Subcutaneous adipose tissue (tissue), 3 donors: Measurements from ENCODE around the gene CYP2C19.

DNA sequence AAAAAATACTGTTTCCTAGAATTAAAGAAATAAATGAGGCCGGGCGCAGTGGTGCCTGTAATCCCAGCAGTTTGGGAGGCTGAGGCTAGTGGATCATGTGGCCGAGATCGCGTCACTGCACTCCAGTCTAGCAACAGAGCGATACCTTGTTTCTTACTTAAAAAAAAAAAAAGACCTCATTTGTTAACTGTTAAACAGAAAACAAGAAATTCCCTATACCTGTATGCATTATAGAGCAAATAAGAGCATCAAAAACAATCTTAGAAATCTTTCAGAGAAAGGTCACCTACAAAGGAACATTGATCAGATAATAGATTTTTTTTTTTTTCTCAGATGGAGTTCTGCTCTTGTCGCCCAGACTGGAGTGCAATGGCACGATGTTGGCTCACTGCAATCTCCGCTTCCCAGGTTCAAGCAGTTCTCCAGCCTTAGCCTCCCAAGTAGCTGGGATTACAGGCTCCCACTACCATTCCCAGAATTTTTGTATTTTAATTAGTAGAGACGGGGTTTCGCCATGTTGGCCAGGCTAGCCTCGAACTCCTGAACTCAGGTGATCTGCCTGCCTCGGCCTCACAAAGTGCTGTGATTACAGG lies 64.8 kb downstream of the HELLS start:
- PRO-cap, result no peak
- RAMPAGE, long total RNA, 3 experiments, result no peak in any of the 3 experiments

- PRO-cap, result no peak
- RAMPAGE, long total RNA, 3 experiments, result no peak in any of the 3 experiments
Measured at GRCh38 chr10:94734158-94734776, 28.2 kb upstream of the CYP2C19 start.

- PRO-cap, result no peak
- RAMPAGE, long total RNA, 3 experiments, result no peak in any of the 3 experiments
Measured at GRCh38 chr10:94762312-94762974, at the start of gene CYP2C19. Gene CYP2C19, plus strand, starts transcription at chr10:94762681.

GRCh38 chr10:95039035-95039546 lies 30.2 kb downstream of the CYP2C8 start:
- PRO-cap, result no peak
- RAMPAGE, long total RNA, 3 experiments, result no peak in any of the 3 experiments

DNA sequence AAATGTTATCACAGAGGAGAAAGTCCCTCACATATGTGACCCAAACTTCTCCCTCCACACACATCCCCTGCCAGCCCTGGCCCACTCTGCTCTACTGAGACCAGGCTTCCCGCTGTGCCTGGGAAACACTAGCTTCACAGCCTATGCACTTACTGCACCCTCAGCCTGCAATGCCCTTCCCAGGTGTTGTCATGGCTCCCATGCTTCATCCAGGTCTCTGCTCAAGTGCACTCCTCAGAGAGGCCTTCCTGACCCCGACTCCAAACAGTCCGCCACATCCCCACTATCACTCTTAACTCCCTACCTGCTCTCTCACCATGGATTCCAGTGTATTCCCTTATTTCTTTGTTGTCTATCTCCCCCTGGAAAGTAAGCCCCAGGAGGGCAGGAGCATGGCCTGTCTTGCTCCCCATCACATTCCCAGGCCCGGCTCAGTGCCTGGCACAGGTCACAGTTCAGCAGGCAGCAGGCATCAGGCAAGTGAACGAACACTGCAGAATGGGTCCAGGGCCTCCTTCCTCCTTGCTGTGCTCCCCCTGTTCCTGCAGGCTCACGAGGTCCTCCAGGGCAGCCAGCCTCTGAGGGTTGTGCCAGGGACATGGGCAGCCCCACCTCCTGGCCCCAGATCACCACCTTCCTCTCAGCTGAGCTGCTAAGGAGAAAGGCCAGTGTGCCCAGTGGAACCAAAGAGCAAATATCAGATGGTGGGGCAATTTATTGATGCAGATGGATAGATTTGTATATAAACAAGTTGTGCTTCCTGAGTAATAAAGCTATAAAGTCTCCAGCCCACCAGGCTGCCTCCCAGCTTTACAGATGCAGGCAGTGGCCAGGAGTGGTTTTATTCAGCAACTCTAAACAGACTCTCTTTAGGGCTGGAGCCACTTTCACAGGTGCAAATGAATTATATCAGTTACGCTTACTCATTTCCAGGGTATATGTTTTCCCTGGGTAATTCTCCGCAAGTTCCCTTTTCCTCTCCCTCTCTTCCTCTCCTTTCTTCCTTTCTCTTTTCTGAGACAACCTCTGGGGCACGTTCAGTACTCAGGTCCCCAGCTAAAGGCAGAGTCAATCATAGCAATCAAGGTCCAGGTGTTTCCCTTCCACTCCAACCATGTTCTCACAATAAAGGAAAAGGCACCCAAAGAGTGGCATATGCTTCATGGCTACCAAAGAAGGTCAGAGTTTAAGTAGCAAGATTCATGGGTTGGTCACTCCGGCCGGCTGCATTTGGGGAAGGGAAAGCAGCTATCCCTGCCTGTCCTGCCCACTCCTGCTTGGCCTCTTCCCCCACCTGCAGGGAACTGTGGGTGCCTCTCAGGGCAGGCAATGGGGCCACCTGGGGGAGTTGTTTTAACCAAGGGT lies 41.6 kb downstream of the PDLIM1 start:
- PRO-cap, result no peak
- RAMPAGE, long total RNA, 3 experiments, result no peak in any of the 3 experiments

- PRO-cap, result no peak
- RAMPAGE, long total RNA, 3 experiments, result no peak in any of the 3 experiments
Measured at GRCh38 chr10:95277906-95278608, 12.7 kb downstream of the PDLIM1 start.

DNA sequence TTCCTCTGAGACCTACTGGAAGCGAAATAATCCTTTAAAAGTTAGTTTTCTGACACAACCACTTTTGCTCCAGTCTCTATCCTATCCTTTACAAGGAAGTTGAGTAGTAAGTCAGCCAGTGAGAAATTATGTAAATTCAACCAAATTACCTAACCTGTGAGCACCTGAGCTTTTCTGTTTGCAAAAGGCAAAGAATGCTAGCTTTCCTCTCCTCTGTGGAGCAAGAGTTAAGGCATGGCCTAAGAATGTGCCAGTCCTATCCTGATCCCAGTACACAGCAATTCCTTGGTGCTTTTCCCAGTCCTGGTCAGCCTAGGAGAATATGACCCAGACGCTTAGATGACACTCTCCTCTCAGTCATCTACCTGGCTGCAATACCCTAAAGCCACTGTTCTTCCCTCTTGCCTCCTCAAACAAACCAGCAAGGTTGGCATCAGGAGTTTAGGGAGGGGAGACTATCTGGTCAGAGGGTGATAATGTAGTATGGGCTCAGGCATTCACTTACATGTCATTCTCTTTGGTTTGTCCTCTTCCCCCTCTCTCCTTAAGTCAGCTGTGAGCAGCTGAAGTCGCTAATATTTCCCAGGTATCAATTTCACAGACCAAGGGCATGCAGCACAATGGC lies 4.1 kb downstream of the PDLIM1 start:
- PRO-cap, result no peak
- RAMPAGE, long total RNA, 3 experiments, result no peak in any of the 3 experiments

DNA sequence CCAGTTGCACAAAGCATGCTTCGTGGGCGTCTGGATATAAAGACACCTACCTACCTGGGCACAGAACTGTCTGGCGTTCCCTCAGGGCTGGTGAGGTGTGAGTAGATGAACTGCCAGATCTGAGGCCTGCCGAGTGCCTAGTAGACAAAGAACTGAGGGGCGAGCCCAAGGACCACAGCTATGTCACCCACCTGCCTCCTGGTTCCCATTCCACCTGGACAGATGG lies 4.9 kb upstream of the PDLIM1 start:
- PRO-cap, result no peak
- RAMPAGE, long total RNA, 3 experiments, result no peak in any of the 3 experiments

DNA sequence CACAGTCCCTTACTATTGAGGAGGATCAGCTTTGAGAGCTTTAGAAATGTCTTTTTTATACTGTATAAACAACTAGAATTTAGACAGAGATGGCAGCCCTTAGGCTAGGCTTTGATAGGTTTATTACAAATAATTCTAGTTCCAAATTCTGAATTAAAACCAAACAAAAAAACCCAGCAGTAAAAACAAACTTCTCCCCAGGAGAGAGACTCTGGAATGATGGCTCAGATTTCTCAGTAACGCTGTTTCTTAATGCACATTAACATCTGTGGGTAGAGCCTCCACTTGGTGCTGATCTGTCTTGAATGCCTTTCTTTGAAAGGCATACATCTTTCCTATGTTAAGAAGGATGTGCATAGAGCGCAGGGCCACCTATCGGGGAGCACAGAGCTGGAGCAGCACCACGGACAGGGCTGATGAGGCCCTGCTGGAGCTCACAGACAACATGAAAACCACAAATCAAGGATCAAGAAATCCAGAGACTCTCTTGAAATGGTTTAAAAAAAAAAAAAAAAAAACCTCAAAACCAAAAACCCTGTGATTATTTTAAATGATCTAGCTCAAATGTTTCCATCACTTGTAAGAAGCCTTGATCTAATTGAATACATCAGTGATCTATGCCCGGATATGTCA lies 101.1 kb upstream of the PDLIM1 start:
- PRO-cap, result no peak
- RAMPAGE, long total RNA, 3 experiments, result no peak in any of the 3 experiments

- PRO-cap, result no peak
- RAMPAGE, long total RNA, 3 experiments, result no peak in any of the 3 experiments
Measured at GRCh38 chr10:95422194-95422881, 131.5 kb upstream of the PDLIM1 start.

DNA sequence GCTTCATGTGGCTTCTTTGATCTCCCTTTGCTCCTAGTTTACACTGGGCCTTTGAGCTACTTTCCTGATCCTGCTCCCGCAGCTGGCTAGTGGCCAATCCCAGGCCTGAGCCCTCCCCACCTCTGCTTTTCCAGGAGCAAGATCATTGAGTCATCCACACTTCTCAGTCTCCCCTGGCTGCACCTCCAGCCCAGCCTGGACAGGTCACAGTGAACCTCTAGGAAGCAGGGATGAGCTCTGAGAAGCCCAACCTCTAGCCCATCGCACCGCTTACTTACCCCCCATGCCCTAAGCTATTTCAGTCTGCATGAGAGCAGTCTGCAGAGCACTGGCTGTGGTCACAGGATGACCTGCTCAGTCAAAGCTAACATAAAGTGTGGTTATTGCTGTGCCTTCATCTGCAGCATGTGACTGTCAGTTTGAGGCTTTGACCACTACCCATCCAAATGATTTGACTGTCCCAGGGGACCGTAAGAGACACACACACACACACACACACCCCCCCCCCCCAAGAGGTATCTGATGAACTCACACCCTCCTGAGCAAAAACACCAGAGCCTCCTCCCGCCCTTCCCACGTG lies 129.2 kb downstream of the SORBS1 start:
- PRO-cap, result no peak
- RAMPAGE, long total RNA, 3 experiments, result no peak in any of the 3 experiments

DNA sequence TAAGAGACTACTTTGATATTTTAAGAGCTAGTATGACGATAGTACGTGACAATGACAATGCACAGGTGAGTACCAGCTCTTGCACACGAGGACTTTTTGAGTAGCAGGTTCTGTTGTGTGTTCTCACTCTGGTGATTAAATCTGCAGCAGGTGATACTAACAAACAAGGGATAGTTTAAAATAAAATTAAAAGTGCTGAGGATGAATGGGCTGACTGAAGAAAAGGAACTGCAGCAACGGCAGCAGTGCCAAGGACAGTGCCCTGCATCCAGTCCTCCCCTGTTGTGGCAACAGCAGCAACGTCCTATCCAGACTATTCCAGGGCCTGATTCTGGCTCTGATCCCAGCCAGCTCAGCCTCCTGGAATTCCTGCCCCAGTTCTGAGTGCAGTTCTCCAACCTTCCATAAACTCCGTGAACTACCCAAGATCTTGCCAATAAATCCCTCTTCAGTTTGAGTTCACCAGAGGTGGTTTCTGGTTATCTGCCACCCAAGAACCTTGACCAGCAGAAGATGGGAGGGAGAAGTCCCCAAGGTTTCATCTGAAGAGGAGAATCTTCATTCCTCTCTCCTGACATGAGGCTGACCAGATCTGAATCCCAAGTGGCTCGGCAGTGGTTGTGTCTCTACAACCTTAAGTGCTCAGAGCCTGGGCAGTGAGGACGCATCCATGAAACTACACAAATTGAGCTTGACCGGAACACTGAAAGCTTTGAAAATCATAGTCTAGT lies 115.9 kb downstream of the SORBS1 start:
- PRO-cap, result unidirectional peak, minus-strand start at position 286 of the sequence
- RAMPAGE, long total RNA, 3 experiments, result no peak in any of the 3 experiments

- PRO-cap, result no peak
- RAMPAGE, long total RNA, 3 experiments, result no peak in any of the 3 experiments
Measured at GRCh38 chr10:95445821-95446247, 115.3 kb downstream of the SORBS1 start.

DNA sequence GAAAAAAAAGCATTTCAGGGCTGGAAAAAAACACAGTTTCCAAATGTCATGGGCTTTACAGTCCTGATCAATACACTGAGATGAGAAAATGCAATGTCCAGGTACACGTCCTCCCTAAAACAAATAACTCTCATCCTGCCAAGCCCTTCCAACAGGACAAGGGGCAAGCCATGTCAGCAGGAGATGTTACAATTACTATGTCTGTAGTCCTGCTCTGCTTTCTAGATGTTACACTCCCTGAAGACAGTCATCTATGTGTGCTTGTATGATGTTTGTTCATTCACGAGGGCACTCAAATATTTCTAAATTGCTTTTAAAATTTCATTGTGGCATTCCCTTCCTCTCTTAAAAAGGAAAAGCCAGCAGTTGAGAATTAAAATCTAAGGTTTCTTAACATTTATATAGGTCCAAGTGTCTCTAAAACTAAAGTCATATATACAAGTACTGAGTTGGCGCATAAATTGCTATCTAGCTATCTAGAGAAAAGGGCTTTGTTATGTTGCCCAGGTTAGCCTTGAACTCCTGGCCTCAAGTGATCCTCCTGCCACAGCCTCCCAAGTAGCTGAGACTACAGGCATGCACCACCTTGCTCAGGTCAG lies 103.0 kb downstream of the SORBS1 start:
- PRO-cap, result no peak
- RAMPAGE, long total RNA, 3 experiments, result no peak in any of the 3 experiments

GRCh38 chr10:95511225-95512358 lies 49.6 kb downstream of the SORBS1 start:
- PRO-cap, result no peak
- RAMPAGE, long total RNA, 3 experiments, result start-site peak on the minus strand in 1 of 3 experiments, at chr10:95511247-95511718 at its widest, 15 reads per replicate

DNA sequence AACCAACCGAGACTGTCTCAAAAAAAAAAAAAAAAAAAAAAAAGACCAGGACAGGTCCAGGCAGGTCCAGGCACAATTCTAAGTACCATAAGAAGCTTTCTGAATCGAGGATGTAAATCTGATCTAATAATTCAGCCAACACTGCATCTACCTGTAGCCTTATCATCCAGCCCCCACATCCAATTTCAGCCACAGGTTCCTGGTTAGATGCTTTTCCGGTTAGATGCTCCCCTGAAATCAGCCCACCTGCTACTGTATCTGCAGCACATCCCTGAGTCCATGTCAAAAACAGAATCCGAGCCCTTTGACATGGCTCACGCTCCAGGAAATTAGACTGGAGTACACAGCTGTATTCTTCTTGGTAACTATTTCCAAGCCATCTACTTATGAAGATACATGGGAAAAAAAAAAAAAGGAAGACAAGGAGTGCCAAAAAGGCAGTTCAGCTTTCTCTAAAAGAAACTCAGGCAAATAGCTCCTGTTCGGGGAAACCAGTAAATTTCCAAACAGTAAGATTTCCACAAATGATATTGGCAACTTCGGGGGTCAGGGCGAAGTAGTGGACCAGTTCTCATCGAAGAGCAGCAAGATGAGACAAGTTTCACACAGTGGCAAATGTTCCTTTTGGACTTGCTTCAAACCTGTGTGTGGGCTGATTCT lies 48.6 kb downstream of the SORBS1 start:
- PRO-cap, result no peak
- RAMPAGE, long total RNA, 3 experiments, result no peak in any of the 3 experiments

DNA sequence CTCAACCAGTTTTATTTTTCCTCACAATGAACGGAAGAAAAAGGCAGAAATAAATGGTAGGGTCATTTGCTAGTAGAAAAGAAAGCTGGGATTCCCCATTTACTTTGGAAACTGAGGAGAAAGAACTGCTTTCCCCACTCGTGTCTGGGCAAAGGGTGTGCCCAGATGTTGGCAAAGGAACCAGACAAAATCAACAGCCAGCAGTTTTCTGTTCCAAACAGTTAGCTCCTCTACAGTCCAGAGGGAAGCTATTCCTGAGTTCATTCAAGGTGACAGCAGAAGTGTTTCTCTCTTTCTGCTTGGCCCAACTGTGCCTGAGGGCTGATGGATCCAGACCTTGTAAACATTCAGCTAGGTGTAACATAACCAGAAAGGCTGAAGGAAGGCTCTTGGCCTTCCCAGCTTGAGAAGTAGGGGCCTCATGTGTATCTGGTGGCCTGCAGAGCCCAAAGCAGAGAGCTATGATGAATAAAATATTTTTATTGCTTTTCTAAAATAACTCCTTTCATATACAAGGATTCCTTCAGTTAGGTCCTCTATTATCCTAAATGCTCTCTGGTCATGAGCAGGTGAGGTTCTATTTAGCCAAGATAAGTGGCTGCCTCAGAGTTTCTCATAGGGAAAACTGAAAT lies 7.0 kb upstream of the ALDH18A1 start:
- PRO-cap, result no peak
- RAMPAGE, long total RNA, 3 experiments, result no peak in any of the 3 experiments

- PRO-cap, result no peak
- RAMPAGE, long total RNA, 3 experiments, result no peak in any of the 3 experiments
Measured at GRCh38 chr10:95692956-95693415, 741 bp downstream of the TCTN3 start.

GRCh38 chr10:96042961-96043263 lies 471 bp upstream of the CCNJ start:
- PRO-cap, result no peak
- RAMPAGE, long total RNA, 3 experiments, result no peak in any of the 3 experiments

- PRO-cap, result no peak
- RAMPAGE, long total RNA, 3 experiments, result no peak in any of the 3 experiments
Measured at GRCh38 chr10:96089161-96089552, 40.9 kb upstream of the ZNF518A start.